Adrenal gland (tissue), 7 donors: ENCODE measurements around a stretch of chr11.

DNA sequence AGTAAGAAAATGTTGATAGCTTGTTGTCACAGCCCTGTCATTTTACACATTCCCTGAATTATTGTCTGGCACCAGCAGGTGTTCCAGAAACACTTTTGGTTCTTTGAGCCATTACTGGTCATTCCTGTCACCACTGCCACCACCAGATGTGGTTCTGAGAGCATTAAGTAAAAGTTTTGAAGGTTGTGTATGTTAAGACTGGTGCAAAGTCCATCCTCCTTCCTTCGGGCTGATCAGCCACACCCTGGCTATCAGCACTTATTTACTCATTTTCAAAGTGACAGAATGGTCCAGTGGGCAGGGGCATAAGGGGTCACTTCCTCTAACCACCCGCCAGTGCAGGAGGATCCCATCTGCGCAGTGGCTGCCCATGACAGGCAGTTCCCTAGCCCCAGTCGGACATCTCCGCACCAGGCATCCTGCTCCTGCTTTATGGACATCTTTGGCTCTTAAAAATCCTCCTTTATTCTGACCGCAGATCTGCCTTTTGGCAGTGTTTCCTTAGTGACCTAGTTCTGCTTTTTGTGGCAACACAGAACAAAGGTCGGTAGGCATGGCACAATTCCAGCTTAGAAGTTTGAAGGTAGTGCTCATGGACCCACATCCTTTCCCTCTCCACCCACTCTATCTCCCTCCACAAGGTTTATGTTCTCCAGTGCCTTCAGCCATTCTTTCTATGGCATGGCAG is 55.8 kb downstream of the BMAL1 start:
- PRO-cap, 3 experiments: no peak in any of the 3 experiments
- RAMPAGE, long total RNA, 4 experiments: no peak in any of the 4 experiments
- RRBS: no CpG with 5 or more reads among the region's 7 CpGs

GRCh38 chr11:13367730-13368495 is 90.3 kb downstream of the BMAL1 start:
- PRO-cap, 3 experiments: no peak in any of the 3 experiments
- RAMPAGE, long total RNA, 4 experiments: no peak in any of the 4 experiments
- RRBS: no CpG with 5 or more reads among the region's 8 CpGs

DNA sequence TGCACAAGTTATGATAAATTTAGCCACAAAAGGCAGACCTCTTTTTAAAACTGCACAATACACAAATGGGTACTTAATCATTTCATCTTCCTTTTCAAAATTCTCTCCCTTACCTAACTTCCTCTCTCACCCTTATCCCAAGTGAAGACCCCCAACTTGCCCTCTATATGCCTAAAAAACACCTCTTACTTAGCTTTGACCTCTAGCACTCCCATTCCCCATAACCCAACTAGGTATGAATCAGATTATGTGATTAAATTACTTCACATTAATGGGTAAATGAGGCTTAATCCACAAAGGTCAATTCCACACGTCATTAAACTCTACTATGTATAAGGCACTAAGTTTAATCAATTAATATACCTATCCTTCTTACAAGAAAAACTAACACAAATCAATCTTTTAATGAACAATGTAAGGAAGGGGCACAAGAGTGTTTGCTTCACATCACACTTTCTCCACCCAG is 2.8 kb downstream of the BTBD10 start:
- PRO-cap, 3 experiments: no peak in any of the 3 experiments
- RAMPAGE, long total RNA, 4 experiments: no peak in any of the 4 experiments
- RRBS: no CpG with 5 or more reads among the region's 1 CpG

DNA sequence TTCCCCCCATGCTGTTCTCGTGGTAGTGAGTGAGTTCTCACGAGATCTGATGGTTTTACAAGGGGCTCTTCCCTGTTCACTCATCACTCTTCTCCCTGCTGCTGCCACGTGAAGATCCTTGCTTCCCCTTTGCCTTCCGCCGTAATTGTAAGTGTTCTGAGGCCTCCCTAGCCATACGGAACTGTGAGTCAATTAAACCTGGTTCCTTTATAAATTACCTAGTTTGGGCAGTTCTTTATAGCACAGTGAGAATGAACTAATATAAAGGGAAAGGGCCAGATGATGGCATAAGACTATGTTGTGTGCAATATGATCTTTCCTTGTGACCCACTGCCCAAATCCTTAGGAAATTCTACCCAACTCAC is 118.9 kb downstream of the FAR1 start:
- PRO-cap, 3 experiments: peak in 2 of 3 experiments; most common minus-strand start position 82 of the sequence (in 2)
- RAMPAGE, long total RNA, 4 experiments: no peak in any of the 4 experiments
- RRBS: no CpG with 5 or more reads among the region's 6 CpGs

DNA sequence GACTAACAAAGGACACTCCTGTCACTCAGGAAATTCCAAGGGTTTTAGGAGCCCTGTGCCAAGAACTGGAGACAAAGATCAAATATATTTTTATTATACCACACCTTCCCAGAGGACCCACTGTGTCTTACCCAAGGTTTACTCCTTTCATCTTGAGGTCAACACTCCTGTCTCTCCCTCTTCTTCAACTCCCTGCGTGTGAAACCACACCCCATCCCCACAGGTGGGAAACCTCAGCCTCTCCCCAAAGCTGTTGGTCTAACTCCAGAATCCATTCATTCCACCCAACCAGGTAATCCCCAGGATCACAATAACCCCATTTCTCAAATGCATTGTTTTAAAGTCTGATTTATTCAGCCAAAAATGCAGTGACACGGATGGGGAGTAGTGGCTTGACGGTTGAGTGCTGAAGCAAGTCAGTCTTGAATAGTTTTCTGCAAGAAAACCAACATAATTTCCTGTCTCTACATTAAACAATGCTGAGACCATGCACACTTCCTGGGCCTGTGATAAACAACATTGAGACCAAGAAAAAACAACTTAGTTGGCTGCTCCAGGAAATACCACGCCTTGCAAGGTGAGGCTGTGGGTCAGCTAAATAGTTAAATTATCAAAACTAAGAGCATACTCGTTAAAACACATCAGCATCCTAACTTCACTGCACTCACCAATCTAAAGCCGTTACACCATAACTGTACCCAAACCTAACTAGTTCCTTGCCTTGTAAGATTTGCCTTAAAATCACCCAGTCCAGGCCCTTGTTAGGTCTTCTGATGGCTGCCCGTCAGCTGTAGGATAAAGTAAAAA is 38.5 kb upstream of the SPON1 start:
- PRO-cap, 3 experiments: no peak in any of the 3 experiments
- RAMPAGE, long total RNA, 4 experiments: no peak in any of the 4 experiments
- RRBS: no CpG with 5 or more reads among the region's 7 CpGs

GRCh38 chr11:13963889-13965124 is 1.8 kb downstream of the SPON1 start:
- PRO-cap, 3 experiments: peak in 3 of 3 experiments; most common plus-strand start chr11:13964710 (in 1); most common minus-strand start chr11:13964646 (in 3)
- RAMPAGE, long total RNA, 4 experiments: no peak in any of the 4 experiments
- RRBS: 6% methylated on average over 27 of the region's 74 CpGs

DNA sequence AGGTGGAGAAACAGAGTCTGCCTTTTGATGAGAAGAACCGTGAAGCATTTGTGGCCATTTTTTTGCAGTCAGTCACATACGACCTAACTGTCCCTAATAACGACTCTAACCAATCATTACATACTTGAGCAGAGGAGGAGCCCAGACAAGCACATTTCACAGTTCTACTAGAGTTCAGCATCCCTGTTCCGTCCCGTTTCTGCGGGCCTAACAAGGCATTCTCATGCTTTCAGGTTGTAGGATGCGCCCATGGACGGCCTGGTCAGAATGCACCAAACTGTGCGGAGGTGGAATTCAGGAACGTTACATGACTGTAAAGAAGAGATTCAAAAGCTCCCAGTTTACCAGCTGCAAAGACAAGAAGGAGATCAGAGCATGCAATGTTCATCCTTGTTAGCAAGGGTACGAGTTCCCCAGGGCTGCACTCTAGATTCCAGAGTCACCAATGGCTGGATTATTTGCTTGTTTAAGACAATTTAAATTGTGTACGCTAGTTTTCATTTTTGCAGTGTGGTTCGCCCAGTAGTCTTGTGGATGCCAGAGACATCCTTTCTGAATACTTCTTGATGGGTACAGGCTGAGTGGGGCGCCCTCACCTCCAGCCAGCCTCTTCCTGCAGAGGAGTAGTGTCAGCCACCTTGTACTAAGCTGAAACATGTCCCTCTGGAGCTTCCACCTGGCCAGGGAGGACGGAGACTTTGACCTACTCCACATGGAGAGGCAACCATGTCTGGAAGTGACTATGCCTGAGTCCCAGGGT is 93.5 kb downstream of the RRAS2 start:
- PRO-cap, 3 experiments: no peak in any of the 3 experiments
- RAMPAGE, long total RNA, 4 experiments: no peak in any of the 4 experiments
- RRBS: no CpG with 5 or more reads among the region's 15 CpGs

- PRO-cap, 3 experiments: no peak in any of the 3 experiments
- RAMPAGE, long total RNA, 4 experiments: no peak in any of the 4 experiments
- RRBS: no CpG with 5 or more reads among the region's 7 CpGs
Observed at GRCh38 chr11:14340529-14341445, 18.2 kb downstream of the RRAS2 start.

DNA sequence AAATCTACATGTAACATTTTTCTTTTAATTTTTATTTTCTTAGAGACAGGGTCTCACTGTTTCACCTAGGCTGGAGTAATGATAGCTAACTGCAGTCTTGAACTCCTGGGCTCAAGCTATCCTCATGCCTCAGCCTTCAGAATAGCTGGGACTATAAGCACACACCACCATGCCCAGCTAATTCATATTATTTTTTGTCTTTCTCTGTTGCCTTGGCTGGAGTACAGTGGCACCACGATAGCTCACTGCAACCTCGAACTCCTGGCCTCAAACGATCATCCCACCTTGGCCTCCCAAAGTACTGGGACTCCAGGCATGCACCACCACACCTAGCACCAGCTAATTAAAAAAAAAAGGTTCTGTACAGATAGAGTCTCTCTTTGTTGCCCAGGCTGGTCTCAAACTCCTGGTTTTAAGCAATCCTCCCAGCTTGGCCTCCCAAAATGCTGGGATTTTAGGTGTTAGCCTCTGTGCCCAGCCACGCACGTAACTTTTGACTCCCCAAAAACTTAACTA is 14.6 kb downstream of the COPB1 start:
- PRO-cap, 3 experiments: no peak in any of the 3 experiments
- RAMPAGE, long total RNA, 4 experiments: no peak in any of the 4 experiments
- RRBS: no CpG with 5 or more reads among the region's 5 CpGs

DNA sequence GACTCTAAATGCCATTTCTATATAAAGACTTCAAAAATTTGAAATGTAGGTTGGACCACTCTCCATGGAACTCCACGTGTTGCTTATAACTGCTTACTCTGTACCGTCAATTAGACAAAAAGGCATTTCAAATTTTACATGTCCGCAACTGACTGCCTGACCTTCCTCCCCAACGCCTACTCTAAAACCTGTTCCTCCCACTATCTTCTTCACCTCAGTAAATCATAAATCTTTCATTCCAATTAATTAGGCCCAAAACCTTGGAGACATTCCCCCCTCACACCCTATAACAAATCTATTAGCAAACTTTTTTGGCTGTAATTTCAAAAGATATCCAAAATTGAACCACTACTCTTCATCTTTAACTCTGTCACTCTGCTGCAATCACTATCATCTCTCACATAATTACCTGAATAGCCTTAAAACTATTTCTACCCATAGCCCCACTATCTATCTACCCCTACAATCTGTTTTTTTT is 9.5 kb upstream of the COPB1 start:
- PRO-cap, 3 experiments: no peak in any of the 3 experiments
- RAMPAGE, long total RNA, 4 experiments: no peak in any of the 4 experiments
- RRBS: no CpG with 5 or more reads among the region's 4 CpGs

DNA sequence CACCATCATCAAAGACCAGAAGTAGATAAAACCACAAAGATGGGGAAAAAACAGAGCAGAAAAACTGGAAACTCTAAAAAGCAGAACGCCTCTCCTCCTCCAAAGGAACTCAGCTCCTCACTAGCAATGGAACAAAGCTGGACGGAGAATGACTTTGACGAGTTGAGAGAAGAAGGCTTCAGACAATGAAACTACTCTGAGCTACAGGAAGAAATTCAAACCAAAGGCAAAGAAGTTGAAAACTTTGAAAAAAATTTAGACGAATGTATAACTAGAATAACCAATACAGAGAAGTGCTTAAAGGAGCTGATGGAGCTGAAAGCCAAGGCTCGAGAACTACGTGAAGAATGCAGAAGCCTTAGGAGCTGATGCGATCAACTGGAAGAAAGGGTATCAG is 18.7 kb downstream of the PDE3B start:
- PRO-cap, 3 experiments: no peak in any of the 3 experiments
- RAMPAGE, long total RNA, 4 experiments: no peak in any of the 4 experiments
- RRBS: no CpG with 5 or more reads among the region's 7 CpGs

- PRO-cap, 3 experiments: no peak in any of the 3 experiments
- RAMPAGE, long total RNA, 4 experiments: no peak in any of the 4 experiments
- RRBS: no CpG with 5 or more reads among the region's 14 CpGs
Observed at GRCh38 chr11:14778519-14779211, 113.4 kb downstream of the CYP2R1 start.

- PRO-cap, 3 experiments: no peak in any of the 3 experiments
- RAMPAGE, long total RNA, 4 experiments: no peak in any of the 4 experiments
- RRBS: no CpG with 5 or more reads among the region's 10 CpGs
Observed at GRCh38 chr11:16318210-16318773, 38.1 kb downstream of the SOX6 start.

GRCh38 chr11:16826136-16826819 is 87.8 kb downstream of the C11orf58 start:
- PRO-cap, 3 experiments: no peak in any of the 3 experiments
- RAMPAGE, long total RNA, 4 experiments: no peak in any of the 4 experiments
- RRBS: 100% methylated on average over 3 of the region's 16 CpGs

- PRO-cap, 3 experiments: no peak in any of the 3 experiments
- RAMPAGE, long total RNA, 4 experiments: no peak in any of the 4 experiments
- RRBS: no CpG with 5 or more reads among the region's 9 CpGs
Observed at GRCh38 chr11:16841420-16841943, 103.0 kb downstream of the C11orf58 start.

DNA sequence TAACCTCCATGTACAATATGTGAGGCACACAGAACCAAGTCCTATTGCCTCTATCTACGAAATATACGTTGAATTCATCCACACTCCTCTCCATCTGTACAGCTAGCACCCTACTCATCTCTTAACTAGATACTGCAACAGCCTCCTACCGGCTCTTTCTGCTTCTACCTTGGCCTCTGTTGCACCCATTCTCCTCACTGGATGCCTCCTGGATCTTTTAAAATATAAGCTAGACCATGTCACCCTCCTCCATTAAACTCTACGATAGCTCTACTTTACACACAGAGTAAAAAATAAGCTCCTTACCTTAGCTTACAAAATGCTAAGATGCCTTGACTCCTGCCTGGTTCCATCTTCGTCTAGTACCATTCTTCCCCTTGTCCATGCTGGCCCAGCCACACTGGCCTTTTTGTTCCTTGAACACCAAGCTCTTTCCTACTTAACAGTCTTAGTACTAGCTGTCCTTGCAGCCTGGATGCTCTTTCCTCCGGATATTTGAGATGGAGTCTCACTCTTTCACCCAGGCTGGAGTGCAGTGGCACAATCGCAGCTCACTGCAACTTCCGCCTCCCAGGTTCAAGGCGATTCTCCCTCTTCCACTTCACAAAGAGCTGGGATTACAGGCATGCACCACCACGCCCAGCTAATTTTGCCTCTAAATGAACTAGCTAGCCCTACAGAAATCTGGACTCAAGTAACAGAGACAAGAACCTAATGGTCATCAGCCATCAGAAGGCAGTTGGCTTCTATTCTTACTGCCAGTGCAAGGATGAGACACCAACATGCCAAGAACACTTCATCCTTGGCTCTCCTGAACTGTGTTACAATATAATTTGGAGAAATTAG is 135.9 kb downstream of the PLEKHA7 start:
- PRO-cap, 3 experiments: no peak in any of the 3 experiments
- RAMPAGE, long total RNA, 4 experiments: no peak in any of the 4 experiments
- RRBS: no CpG with 5 or more reads among the region's 10 CpGs

GRCh38 chr11:16881056-16881833 is 133.0 kb downstream of the PLEKHA7 start:
- PRO-cap, 3 experiments: no peak in any of the 3 experiments
- RAMPAGE, long total RNA, 4 experiments: no peak in any of the 4 experiments
- RRBS: no CpG with 5 or more reads among the region's 8 CpGs

DNA sequence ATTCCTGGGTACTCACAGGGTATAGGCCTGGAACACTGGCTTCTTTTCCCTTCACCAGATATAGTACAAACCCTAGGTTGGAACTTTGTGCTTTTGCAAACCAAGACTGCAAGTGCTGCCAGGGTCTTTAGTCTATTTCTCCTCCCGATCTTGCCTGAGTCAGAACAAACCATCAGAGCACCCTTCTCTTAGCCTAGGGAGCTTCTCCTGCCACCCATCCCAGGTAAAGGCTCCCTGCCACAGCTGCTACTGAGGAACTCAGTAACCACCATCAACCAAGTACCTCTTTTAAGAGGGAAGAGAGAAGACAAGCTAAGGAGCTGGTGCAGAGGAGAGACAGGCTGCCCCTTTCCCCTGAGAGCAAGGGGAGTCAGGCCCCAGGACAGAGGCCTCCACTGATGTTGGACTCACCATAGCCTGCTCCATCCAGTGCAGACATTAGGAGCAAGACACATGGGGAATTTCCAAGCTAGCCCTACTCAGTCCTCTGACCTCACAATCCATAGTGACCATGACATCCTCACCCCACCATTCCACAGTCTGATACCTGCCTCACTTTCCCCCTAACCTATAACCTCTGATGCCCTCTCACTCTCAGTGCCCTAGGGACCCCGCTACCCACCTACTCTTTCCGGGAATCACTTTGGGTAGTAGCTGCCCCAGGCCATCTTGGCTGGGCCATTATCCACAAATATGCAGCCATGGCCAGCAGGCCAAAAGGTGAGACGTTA is 91.5 kb downstream of the PLEKHA7 start:
- PRO-cap, 3 experiments: no peak in any of the 3 experiments
- RAMPAGE, long total RNA, 4 experiments: no peak in any of the 4 experiments
- RRBS: no CpG with 5 or more reads among the region's 4 CpGs

DNA sequence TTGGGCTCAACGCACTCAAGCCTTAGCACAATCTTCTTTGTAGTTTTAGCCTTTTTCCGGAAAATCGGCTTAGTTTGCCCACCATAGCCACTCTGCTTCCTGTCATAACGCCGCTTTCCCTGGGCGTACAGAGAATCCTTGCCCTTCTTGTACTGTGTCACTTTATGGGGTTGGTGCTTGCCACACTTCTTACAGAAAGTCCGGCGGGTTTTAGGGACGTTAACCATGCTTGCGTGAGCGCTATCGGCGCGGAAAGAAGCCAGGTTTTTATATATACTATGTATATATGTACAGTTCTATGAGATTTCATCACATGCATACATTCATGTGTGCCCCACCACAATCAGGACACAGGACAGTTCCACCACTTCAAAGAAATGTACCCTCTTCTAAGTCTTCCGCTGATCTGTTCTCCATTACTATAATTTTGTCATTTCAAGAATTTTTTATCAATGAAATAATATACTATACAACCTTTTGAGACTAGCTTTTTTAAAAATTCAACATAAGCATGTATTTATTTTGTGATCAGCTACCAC is 39.4 kb downstream of the PLEKHA7 start:
- PRO-cap, 3 experiments: peak in 2 of 3 experiments; most common minus-strand start position 259 of the sequence (in 2)
- RAMPAGE, long total RNA, 4 experiments: no peak in any of the 4 experiments
- RRBS: no CpG with 5 or more reads among the region's 15 CpGs

DNA sequence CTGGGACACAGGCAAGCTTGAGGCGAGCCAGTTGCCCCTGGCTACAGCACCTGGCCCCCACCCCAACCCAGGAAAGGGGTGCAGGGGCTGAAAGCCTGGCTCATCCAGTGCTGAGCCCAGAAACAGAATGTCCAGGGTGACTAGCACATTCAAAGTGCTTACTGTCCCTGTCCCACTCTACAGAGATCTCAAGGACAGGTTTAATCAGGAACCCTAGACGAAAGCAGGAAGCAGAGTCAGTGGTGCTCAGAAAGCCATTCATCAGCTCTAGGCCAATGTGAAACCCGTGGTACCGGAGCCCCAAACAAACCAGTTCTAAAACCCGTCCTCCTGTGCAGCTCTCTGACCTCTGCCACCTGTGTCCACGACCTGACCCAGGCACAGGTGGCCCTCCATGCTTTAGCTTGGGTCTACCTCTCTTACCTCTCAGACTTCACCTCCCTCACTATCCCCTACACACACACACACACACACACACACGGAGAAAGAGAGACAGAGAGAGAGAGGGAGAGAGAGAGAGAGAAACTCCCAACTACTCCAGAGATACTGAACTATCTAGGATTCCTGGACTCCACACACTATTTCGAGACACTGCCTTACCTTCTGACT is 31.8 kb downstream of the PLEKHA7 start:
- PRO-cap, 3 experiments: no peak in any of the 3 experiments
- RAMPAGE, long total RNA, 4 experiments: no peak in any of the 4 experiments
- RRBS: no CpG with 5 or more reads among the region's 8 CpGs